ENCODE measurements around the genes CHRNE and TXNDC17.

- PRO-cap = no peak
These were observed 20.2 kb downstream of the MINK1 start for GRCh38 chr17:4853268-4853825.

- PRO-cap = no peak
These were observed at the start of gene CHRNE for GRCh38 chr17:4902804-4904041. TSS of gene CHRNE (minus strand) at chr17:4903098.

DNA sequence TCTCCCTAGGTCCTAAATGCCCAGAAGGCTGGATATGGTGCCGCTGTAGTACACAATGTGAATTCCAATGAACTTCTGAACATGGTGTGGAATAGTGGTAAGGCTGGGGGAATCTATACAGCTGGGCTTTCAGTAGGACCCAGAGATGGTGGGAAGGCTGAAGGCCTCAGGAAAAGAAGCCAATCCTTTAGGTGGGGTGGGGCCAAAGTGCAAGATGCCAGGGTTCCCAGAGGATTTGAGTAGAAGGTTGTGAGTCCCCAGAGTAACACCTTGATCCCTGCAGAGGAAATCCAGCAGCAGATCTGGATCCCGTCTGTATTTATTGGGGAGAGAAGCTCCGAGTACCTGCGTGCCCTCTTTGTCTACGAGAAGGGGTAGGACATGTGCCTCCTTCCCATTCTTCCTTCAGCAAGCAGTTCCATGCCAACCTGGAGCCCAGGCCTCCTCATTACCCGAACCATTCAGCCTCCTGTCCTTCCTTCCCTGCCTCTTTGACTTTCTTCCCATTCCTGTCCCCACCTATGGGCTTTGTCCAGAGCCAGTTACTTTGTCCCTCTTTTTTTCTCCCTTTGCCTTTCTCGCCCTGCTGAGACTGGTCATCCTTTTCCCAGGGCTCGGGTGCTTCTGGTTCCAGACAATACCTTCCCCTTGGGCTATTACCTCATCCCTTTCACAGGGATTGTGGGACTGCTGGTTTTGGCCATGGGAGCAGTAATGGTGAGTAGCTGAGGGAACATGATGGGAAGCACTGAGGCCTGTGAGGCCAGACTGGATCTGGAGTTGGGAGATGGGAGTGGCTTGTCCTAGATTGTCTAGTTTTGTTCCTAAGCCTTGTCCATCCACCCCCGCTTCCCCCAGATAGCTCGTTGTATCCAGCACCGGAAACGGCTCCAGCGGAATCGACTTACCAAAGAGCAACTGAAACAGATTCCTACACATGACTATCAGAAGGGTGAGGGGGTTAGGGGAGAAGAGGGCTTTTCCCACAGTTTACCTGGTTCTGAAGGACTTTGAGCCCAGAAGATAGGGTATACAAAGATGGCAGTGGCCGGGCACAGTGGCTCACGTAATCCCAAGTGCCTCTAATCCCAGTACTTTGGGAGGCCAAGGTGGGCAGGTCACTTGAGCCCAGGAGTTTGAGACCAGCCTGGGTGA, 2.9 kb downstream of the RNF167 start:
- PRO-cap = no peak

DNA sequence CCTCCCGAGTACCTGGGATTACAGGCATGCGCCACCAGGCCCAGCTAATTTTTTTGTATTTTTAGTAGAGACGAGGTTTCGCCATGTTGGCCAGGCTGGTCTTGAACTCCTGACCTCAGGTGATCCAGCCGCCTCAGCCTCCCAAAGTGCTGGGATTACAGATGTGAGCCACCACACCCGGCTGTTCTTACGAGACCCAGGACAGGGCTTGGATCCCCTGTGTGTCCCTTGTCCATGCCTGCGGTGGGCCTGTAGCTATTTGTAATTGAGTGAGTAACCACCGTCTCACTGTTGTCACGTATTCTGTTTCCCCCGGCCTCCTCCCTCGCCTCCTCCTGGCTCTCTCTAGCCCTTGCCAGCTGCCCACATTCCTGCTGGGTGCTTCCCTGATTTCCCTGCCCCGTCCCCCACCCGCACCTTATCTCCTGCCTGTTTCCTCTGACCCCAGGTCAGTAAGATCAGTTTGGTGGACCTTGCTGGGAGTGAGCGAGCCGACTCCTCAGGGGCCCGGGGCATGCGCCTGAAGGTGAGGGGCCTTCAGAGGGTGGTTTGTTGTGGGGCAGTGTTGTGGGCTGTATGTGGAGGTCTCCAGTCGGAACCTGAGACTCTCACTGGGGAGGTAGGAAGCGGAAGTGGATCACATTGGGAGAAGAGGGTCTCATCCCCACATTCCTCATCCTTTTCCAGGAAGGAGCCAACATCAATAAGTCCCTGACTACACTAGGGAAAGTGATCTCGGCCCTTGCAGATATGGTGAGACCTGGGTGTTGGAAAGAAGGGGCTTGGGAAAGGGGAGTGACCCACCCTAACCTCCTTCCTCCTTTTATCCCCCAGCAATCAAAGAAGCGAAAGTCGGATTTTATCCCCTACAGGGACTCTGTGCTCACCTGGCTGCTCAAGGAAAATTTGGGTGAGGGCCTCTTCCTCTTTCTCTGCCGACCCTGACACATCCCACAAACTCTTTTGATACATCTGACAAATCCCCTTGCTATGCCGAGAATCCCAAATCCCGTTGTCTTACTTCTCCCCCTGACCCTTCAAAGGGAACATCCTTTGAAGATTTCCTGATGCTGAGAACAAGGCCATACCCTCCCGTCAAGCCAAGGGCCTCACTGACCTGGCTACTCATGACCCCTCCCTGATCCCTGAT, 5.8 kb downstream of the KIF1C start:
- PRO-cap = no peak

GRCh38 chr17:5020244-5020948, 14.8 kb downstream of the SLC52A1 start:
- PRO-cap = no peak

DNA sequence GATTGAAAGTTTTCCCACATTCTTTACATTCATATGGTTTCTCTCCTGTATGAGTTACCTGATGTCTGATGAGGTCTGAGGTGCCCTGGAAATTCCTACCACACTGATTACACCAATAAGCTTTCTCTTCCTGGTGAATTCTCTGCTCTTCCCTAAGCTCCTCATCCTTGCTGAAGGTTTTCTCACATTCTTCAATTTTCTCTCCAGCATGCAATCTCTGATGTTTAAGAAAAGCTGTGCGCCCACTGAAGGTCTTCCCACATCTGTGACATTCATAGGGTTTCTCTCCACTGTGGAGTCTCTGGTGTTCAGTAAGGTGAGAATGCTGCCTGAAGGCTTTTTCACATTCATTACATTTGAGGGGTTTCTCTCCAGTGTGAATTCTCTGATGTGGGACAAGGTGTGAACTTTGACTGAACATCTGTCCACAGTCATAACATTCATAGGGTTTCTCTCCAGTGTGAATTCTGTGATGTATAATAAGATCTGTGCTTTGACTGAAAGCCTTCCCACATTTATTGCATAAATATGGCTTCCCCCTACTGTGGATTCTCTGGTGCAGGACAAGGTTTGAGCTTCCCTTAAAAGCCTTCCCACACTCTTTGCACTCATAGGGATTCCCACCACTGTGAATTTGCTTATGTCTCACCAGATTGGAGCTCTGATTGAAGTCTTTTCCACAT, 8.5 kb downstream of the ZNF594 start:
- PRO-cap = no peak

- PRO-cap = no peak
These were observed 13.4 kb downstream of the SCIMP start for GRCh38 chr17:5221052-5221788.

GRCh38 chr17:5227461-5227829, 7.2 kb downstream of the SCIMP start:
- PRO-cap = no peak

DNA sequence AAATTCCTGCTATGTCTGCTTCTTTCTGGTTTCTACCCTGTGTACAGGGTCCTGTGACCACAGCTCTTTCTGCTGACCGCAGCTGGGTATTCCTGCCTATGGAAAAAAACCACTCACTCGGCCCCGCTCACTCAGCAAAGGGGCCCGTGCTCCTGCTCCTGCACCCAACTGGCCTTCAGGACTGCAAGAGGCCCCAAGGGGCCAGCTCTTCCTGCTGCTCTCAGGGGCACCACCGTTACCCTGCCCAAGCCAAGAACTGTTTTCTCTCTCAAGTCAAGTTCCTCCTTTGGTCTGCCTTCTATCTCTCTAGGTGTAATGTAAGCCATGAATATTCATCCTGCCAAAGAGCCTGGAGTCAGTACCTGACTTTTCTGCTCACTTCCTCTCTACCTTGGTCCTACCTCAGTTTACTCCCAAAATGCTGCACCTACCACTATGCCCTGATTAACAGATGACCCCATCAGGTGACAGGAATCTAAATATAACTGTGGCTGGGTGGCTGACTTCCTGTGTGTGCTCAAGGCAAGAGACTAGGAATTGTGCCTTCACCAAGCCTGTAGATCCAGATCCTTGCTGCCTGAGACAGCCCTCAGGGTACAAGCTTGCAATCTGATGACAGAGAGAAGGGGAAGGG, 20.3 kb upstream of the SCIMP start:
- PRO-cap = no peak

DNA sequence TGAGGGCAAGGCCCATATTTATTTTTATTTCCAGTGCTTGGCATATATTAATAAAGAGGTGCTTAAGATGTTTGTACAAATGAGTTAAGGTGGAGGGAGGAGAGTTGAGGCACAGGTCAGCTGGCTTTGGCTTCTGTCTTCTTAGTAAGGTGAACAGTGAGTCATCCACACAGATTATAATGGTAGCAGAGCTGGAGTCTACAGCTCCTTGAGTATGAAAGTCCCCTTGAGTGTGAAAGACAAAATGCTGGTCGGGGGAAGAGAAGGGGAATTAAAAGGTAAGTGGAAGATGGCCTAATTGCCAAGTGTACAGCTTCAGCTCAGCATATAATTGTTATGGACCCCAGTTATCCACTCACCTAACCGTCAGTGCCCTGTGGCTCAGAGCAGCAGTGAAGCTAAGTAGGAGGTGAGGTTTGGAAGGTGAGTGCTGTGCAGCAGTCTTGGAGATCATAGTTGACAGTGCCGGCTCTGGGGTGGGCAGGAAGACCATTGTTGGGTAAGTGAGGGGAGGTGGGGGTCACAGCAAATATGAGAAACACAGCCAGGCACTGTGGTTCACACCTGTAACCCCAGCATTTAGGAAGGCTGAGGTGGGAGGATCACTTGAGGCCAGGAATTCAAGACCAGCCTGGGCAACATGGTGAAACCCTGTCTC, 8.2 kb downstream of the C1QBP start:
- PRO-cap = no peak

DNA sequence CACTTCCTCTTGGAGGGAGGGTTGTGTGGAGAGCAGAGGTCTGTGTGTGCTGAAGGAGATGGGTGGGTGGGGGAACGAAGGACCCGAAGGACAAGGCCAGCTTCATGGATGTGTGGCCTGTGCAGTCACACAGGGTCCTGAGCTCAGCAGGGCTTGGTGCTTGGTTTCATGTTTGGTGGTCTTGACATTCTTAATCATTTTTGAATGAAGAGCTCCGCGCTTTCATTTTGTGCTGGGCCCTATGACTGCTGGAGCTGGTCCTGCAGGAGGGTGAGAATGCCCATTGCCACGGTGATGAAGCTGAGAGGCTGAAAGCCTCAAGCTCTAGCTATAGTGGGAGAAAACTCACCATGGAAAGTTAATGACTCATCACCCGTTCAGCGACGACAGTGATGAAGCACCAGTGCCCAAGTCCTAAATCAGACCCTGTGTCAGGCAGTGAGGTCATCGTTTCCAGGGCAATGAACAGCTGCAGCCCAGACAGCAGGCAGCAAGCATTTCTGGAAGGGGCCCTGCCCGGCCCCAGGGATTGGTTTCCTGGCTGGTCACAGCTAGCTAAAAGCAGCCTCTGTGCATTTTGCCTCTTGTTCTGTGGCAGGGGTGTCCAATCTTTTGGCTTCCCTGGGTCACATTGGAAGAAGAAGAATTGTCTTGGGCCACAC, 25.9 kb upstream of the ENSG00000286190 start:
- PRO-cap = no peak

DNA sequence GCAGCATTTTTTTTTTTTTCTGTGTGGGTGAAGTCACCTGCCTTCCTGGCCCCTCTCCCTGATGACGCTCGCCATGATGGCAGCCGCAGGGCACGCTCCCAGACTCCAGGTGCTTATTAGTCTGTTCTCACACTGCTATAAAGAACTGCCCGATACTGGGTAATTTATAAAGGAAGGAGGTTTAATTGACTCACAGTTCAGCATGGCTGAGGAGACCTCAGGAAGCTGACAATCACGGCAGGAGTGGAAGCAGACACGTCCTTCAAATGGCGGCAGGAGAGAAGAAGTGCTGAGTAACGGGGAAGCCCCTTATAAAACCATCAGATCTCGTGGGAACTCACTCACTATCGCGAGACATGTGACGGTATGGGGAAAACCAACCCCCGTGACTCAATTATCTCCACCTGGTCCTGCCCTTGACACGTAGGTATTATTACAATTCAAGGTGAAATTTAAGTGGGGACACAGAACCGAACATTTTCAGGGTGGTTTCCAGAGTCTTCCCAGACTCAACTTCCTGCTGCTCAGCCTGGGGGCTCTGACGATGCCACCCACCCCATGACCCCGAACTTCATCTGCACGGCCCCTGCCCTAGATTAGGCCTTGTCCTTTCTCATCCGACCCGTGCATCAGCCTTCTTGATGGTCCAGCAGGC, 35.0 kb upstream of the NLRP1 start:
- PRO-cap = no peak

GRCh38 chr17:6089842-6090690, 19.9 kb downstream of the WSCD1 start:
- PRO-cap = no peak

GRCh38 chr17:6120395-6120856, 50.2 kb downstream of the WSCD1 start:
- PRO-cap = no peak

GRCh38 chr17:6374896-6375311, 60.0 kb downstream of the AIPL1 start:
- PRO-cap = no peak

DNA sequence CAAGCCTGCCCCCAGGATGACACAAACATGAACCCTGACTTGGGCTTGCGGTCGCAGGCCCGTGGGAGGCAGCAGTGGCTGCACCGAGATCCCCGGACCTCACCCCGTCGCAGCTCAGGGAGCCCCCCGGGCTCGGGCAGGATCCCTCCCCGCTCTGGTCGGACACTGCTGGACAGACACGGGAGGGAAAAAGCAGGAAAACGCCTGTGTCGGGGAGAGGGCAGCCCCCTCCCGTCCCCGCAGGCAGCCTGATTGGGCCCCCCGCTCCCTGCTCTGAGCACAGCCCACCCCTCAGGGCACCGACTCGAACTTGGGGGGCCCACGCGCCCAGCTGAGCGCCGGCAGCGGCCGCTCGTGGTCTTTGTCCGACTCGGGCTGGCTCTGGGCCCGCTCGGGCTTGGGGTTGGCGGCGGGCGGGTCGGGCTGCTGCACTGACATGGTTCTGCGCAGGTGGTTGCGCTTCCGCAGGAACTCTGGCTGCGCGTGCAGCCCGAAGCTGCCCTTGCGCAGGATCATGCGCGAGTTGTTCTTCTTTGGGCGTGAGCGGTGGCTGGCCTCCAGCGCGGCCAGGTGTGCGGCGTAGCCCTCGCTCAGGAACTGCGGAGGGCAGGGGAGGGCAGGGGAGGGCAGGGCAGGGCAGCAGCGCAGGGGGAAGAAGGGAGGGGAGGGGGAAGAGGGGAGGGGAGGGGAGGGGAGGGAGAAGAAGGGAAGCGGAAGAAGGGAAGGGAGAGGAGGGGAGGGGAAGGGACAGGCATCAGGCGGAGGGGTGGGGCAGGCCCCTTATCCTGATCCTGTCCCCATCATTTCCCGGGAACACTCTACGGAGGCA, 11.0 kb downstream of the PIMREG start:
- PRO-cap = no peak

GRCh38 chr17:6457529-6458225, 13.4 kb downstream of the PIMREG start:
- PRO-cap = no peak

DNA sequence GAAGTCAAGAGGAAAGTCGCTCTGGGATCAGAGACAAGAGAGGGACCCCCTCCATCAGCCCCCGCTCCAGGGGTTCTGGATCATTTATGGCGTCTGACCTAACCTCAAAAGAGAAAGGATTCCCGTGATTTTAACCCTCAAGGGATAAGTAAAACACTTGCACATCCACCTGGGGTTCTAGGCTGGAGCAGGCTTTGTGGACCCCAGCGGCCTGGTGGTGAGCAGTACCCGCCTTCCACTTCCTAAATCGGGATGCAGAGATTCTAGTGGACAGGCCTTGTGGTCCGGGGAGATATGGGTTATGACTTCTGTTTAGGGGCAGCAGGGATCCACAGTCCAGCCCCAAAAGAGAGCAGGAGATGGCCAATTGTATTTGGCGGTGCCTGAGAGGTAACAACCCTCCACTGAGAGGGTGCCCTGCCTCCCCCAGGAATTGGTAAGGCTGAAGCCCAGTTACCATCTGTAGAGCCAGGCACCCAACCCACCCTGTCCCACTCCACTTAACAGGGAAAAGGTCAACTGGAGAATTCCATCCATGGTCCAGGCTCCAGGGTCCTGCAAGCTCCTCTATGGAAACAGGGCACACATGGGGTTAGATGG, 768 bp upstream of the PITPNM3 start:
- PRO-cap = no peak

- PRO-cap = no peak
These were observed 19.8 kb downstream of the KIAA0753 start for GRCh38 chr17:6620659-6621089.

DNA sequence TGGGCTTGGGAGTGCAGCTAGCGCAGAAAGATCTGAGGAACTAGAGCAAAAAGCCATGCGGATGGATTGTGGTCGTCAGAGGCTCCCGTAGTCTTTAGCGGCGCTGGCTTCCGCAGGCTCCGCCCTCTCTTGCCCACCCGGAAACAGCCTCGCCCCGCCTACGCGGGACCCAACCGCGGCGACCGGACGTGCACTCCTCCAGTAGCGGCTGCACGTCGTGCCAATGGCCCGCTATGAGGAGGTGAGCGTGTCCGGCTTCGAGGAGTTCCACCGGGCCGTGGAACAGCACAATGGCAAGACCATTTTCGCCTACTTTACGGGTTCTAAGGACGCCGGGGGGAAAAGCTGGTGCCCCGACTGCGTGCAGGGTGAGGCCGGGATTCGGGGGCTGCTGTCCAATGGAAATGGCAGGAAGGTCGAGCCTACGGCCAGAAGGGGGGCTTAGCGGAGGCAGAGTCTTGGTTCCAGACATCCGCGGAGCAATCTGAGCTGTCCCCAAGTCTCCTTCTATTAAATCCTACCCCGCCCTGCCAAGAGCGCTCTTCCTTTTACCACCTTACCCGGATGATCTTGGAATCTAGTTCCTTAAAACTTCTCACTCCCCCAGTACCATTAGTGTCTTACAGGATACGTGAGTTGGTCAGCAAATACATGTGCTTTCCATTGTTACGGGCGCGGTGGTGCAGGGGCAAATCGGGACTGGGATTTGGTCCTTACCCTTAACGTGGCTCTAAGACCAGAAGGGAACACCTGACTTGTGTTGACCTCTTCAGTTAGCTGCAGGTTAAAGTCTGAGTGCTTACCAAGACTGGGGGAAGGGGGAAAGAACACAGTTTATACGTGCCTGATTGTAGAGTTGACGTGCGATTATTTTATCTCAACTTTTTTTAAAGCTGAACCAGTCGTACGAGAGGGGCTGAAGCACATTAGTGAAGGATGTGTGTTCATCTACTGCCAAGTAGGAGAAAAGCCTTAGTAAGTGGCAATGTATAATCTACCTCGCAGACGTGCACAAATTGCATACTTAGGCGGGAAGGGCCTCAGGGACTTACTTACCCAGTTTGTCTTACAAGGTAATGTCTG, at the start of gene TXNDC17:
TSS of gene TXNDC17 (plus strand) at position 201 of the 1,083 bp plus-strand sequence.
- PRO-cap = bidirectional peak, plus-strand start at position 201 of the sequence, minus-strand start at position 105 of the sequence

All from progenitor cell of endocrine pancreas (in vitro differentiated cells).